Peritoneum (tissue), 1 donor: ENCODE results near the gene SPATA48.

GRCh38 chr7:46772656-46773148 is 809.2 kb downstream of the TNS3 start:
- PRO-cap: no peak

- PRO-cap: no peak
Observed at GRCh38 chr7:47266794-47267365, 315.0 kb downstream of the TNS3 start.

DNA sequence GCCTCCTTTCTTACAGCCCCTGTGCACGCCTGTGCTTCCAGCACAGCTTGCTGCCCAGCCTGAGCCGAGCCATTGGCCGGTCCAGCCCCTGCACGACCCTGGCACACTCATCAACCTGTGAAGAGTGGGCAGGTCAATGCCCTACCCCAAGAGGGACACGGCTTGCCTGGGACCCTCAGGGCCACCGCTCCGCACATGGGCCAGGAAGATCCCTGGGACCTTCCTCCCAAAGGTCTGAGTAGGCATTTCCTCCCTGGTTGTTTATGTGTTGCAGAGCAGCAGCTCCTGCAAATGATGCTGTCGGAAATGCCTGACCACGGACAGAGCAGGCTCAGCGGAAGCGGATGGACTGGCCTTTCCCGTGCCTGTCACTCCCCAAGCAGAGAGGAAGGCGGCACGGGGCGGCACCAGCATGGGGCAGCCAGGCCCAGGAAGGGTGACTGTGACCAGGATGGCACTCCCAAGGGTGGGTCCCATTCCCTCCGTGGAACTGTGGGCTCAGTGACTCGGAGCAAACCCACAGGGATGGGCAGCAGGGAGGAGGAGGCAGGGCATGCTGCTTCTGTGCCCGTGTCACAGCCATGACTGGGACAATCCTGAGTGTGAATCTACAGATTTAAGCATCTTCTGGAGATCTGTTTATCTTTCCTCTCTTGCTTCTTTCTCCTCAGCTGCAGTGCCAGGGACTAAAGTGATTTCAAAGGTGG is 252.4 kb downstream of the TNS3 start:
- PRO-cap: no peak

GRCh38 chr7:47354707-47355648 is 226.9 kb downstream of the TNS3 start:
- PRO-cap: no peak

DNA sequence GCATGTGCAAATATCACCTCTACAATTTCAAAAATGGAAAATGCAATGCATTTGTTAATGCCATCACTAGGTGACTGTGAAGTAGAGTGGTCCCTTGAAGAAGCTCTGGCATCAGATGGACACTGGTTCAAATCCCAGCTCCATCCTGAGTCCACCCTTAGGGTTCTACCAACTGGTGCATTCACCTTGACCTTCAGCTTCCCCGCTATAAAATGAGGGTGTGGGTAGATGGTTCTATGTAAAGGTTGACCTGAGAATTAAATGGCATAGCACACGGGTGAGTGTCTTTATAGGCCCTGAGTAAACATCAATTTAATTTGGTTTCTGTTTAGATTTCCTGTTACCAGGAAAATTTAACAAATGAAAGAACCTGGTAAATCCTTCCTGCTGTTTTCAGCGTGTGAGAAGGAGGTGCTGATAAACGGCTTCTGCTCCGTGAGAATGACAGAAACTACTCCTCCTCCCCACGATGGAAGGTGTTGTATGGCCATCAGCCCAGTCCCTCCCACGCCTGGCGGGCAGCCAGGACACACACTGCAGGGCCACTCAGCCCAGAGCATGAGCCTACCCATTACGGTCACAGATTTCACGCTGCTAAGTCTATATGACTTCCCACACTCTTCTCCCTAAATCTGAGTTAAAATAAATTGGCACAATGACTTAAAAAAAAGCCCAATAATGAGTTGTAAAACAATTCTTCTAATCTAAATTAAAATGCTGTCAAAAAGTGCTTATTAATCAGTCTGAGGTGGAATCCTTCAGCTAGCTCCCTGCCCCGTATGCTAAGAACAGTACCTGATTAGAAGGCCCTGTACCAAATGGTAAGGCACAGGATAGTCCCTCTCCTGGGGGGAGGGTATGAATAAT is 210.0 kb downstream of the TNS3 start:
- PRO-cap: no peak

DNA sequence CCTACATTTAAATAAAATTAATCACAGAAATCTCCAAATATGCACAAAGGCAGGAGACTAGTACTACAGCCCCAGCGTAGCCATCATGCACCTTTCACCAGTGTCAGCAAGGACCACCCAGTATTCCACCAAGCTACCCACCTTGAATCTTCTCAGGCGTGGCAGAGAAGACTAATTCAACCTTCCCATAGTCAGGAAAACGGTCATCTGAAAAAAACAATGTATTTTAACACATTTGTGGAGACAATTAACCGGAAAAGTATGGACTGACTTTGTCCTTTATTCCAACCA is 181.7 kb downstream of the TNS3 start:
- PRO-cap: no peak

GRCh38 chr7:47471828-47472316 is 110.0 kb downstream of the TNS3 start:
- PRO-cap: no peak

DNA sequence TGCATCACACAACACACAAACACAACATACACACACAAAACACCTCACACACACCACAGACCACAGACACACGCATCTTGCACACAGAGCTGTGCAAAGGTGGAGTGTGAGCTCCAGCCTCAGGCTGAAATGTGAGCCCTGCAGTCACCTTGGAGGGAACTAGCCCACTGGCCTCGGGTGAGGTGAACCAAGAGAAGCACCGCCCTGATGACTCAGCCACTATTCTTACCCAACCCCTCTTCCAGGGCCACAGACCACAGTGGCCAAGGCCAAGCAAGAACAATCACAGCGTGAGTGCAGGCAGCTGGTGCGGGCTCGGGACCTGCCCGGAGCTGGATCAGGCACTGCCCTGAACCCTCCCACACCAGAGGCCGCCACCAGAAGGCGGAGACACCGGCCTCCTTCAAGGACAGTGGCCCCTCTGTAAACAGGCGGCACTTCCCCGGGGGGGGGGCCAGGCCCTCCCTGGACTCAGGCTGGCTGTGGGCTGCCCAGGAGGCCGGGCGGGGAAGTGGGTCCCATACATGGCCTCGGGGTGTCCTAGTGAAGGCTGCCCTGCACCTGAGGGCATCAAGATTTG is 106.7 kb downstream of the TNS3 start:
- PRO-cap: no peak

DNA sequence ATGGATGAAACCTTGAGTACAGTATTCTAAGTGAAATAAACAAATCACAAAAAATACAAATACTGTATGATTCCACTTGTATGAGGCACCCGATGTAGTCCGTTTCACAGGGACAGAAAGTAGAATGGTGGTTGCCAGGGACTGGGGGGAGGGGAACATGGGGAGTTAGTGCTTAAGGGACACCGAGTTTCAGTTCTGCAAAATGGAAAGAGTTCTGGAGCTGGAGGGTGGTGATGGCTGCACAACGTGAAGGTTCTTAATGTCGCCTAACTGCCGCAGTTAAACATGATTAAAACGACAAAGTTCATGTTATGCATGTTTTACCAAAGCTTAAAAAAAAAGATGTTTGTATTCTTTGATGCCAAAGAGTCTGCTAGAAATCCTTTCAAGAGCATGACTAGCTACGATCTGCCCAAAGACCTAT is 7.2 kb downstream of the TNS3 start:
- PRO-cap: no peak

- PRO-cap: no peak
Observed at GRCh38 chr7:47576543-47577875, 4.9 kb downstream of the TNS3 start.

- PRO-cap: no peak
Observed at GRCh38 chr7:47583155-47583662, 1.3 kb upstream of the TNS3 start.

DNA sequence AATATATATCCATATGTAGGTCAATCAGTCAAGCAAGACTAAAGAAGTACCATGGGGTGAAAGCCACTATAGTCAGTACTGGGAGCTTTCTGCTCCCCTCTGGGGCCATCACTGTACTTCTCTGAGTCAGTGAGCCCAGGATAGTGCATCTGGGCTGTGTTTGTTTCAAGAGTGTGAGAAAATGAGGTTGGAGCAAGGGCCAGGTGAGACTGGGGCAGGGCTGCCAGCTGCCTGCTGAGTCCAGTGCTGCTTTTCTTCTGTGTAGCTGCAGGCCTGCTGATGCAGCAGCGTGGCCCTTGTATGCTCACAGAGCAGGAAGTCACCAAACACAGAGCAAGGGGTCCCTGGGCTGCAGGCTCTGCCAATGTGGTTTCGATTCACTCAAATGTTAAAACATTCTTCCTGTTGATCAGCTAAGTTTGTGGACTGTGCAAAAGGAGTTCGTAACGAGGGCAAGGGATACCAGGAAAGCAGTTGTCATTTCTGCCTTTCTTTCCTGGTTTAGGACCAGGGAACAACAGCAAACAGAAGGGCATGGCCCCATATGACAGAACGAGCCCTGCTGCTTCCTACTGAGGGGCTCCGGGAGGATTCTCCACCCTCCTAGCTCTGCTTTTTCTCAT is 65.4 kb upstream of the TNS3 start:
- PRO-cap: no peak

GRCh38 chr7:47670627-47671660 is 89.0 kb upstream of the TNS3 start:
- PRO-cap: no peak

DNA sequence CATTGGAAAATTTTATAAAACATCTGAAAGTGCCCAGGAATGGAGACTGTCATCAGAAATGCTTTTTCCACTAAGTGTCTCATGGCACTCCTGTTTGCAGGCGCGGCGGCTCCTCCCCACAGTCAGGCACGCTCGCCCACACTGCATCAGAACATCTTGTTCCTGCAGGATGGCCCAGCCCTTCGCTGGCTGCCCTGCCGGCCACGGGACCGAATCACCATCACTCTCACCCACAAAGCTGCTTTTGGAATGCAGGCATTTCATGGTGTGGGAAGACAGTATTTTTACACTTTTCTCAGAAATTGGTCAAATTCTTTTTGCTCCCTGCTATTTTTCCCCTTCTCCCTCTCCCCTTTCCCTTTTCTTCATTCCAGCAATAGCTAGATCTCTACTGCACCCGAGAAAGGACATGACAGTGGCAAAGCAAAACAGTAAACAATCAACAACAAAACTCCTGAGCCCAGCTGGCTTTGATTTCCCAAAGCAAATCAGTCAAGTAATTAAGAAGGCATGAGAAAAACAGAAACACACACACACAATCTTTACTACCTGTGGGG is 176.1 kb upstream of the TNS3 start:
- PRO-cap: no peak

DNA sequence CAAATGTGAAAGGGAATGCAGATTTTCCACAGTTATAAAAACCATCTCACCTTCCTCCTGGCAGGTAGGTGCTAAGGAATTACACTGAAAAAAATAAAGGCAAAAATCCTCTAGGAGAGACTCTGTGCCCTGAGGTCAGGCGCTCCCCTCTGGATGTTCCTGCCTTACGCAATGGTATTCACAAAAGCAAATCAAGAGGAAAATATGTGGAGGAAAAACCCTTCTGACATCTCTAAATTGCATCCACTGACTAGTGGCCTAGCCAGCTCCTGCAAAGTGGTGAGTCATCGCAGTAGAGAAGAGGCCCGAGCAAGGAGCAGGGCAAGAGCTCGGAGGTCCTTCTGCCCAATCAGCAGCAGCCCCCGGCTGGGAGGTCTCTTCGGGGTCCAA is 161.8 kb downstream of the PKD1L1 start:
- PRO-cap: no peak

GRCh38 chr7:47971176-47971547 is 8.3 kb downstream of the HUS1 start:
- PRO-cap: no peak

- PRO-cap: no peak
Observed at GRCh38 chr7:47971970-47972298, 7.5 kb downstream of the HUS1 start.

GRCh38 chr7:48089953-48090586 is 1.0 kb downstream of the UPP1 start:
- PRO-cap: no peak

DNA sequence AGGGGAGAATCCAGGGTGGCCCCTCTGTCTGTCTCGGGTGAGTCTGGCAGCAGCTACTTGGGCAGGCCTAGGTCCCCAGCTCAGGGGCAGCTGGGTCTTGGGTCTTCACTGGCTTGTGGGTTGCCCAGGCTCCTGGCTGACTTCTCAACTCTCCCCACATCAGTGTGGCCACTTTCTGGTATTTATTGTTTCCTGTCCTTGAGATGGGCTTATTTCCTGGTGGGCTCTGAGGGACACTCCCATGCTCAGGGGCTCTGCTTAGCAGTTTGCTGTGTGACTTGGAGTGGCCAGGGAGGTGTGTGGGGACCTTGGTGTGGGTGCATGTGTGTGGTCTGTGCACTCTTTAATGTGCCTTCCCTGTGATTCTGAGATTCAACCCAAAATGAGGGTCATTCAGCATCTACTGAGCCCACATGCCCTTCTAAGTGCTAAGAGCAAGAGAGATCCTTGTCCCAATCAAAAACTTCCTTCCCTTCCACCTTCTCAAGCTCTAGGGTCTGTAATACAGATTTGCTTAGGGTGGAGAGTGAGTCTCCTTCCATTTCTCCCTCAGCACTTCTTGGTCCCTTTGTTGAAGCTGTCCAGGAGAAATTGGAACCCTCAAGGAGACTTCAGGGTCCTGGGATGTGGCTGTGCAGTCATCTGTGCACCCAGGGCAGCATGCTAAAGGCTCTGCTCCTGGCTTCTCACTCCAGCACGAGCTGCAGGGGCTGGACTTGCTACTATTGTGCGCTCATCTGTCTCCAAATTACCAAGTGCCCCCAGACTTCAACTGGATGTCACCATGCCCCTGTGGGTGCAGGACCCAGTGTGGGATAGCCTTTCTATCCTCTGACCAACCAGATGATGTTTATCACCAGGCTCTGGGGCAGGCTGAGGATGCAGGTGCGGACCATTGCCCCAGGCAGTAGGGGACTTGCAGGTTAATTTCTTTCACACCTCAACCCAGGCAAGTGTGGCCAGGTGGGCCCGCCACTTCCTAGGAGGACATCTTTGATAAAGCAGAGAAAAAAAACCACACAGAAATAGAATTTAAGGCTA is 20.3 kb downstream of the UPP1 start:
- PRO-cap: no peak

GRCh38 chr7:50095652-50096088 is at the start of gene SPATA48:
TSS of gene SPATA48 (plus strand) at chr7:50095883.
- PRO-cap: no peak